ENCODE measurements around a stretch of chr3.

DNA sequence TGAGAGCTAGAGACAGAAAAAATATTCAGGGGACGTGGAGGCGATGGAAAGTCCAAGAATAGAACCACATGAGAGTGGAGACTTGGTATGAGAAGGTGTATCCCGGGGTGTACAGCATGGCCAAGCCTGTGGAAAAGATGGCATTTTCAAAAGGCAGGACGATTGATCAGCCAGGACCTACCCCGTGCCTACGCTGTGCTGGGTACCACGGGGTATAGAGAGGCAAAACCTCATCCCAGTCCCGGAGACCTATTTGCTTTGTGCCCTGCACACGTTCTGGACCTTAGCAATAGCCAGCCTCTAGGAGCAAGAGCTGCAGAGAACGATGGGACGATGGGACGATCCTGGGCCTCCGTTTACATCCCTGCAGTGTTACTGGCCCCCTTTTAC is 548 bp upstream of the RBSN start:
- PRO-cap, 2 experiments: no peak in any of the 2 experiments

DNA sequence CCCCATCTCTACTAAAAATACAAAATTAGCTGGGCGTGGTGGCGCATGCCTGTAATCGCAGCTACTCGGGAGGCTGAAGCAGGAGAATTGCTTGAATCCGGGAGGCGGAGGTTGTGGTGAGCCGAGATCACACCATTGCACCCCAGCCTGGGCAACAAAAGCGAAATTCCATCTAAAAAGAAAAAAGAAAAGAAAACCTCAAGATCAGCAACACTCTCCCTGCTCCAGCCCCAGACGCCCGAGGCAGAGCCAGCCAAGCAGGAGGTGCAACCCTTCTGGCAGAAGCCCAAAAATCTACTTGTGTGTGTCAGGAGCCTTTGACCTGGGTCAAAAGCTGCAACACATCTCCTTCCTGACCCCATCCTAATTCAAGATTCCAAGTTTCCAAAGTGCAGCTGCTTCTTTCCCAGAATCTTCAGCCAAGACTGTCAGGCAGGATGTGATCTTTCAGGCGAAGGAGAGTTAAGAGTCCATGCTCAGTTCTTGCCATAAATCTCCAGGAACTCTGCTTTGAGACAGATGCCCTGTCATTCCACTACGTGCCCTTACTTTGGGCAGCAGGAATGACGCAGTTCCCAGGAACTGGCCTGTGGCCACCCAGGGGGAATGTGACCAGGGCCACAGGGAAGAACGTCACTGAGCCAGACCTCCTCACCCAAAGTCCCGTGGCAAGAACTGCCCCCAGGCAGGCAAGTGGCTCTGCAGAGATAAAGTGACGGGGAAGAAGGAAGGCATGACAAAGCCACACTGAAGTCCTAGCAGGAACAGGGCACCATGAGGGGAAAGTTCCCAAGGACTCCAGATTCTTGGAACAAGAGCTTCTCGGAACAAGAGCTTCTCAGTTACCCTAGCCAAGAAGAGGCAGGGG is 39.5 kb downstream of the SH3BP5 start:
- PRO-cap, 2 experiments: no peak in any of the 2 experiments

GRCh38 chr3:15297601-15298132 is 34.7 kb downstream of the SH3BP5 start:
- PRO-cap, 2 experiments: no peak in any of the 2 experiments

DNA sequence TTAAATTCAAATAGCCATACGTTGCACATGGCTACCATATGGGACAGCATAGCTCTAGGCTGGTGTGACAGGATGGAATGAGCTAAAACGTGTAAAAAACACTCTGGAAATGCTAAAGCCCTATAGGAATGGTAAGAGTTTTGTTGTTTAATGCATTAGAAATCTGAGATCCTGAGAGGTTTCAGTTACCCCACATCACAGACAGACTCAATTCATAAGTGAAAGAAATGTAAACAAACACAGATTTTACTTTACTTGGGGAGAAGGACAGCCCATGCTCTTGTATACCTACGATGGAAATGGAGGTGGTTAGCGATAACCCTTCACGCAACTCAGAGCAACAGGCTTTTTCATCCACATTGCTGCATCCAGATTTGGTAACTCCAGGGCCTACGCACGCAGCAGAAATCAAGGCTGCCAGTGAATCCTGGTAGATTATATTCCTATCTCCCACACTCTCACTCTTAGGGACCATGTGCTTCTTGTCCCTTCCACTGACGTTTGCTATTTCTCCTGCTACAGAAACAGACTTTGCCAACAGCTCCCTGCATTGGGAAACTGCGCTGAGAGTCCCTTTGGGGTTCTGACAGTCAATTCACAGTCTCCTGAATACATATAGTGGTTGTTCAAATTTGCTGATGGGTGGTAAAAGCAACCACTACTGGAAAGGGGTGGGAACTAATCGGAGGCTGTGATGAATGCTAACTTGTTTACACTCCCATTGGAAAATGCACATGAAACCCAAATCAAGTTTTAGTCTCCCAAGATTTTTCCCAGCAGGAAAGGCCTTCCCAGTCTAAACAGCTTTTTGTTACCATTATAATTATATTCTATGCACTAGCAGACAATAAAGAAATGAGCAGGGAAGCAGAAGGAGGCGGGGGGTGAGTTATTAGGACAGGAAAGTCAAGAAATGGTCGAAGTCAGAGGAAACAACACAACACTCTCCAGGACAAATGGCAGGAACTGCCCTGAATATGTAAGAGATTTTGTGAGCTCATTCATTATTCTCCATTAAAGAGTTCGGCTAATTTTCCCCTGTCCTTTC is 2.9 kb downstream of the SH3BP5 start:
- PRO-cap, 2 experiments: no peak in any of the 2 experiments

GRCh38 chr3:15361266-15362395 is 29.2 kb upstream of the SH3BP5 start:
- PRO-cap, 2 experiments: no peak in any of the 2 experiments

GRCh38 chr3:15768571-15769516 is 28.9 kb downstream of the ANKRD28 start:
- PRO-cap, 2 experiments: no peak in any of the 2 experiments

GRCh38 chr3:15794217-15794590 is 3.6 kb downstream of the ANKRD28 start:
- PRO-cap, 2 experiments: no peak in any of the 2 experiments

DNA sequence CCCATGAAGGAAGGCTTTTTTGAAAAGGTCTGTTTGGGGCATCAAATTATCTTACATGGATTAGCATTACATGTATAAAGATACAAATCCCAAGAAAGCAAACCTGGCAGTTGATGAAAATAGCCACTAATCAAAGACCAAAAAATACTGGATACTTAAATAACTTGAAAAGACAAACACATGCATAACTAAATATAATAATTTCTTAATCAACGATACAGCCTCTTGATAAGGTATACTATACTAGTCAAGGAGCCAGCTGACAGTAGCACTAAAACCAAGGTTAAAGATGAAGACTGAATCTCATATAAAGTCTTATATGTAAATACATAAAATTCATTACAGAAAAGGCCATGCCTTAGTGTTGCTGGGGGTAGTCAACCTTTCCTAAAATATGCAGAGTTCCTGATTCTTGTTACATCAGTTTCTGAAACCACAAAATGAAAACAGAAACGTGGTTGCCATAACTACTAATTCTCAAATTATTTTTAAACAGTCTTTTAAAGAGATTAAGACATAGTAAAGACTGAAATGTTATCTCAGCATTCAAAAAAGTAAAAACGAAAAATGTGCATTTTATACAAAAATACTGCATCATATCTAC is 2.0 kb downstream of the ANKRD28 start:
- PRO-cap, 2 experiments: no peak in any of the 2 experiments

GRCh38 chr3:15982853-15983266 is 185.1 kb upstream of the ANKRD28 start:
- PRO-cap, 2 experiments: no peak in any of the 2 experiments

DNA sequence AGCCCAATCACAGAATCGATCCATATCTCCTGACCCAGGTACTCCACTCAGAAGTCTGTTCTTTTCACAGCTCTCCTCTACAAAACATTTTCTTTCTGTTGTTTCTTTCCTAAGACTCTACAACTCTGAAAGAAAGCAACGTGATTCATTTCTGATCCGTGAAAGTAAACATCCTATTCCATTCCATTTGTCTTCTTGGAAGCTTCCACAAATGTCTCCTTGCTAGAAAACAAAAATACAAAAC is 37.8 kb upstream of the GALNT15 start:
- PRO-cap, 2 experiments: no peak in any of the 2 experiments

DNA sequence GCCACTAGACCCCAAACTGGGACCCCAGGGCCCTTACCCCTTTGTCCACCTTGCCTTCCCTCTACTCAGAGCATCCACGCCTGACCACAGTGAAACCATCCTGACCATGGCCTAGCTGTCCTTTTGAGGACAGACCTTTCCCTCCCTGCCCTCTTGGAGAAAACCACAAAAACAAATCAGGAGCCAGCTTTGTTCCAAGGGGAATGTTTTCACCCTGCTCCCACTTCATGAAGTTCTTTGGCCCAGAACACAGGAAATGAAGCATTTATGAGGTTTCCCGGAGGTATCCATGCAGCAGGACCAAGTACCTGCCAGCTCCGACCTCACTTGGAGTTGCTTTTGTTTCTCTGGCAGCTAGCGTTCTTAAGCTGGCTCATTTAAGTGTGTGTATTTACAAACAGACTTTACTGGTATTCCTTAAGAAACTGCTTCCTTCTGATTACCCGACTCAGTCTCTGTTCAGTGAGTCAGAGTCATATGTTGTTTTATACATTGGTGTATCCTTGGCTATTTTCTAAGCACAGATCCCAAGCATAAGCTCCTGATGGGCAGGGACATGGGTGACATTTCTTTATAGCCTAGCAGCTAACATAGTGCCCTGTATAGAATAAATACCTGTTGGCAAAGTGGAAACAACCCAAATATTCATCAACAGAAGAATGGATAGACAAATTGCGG is 34.0 kb upstream of the GALNT15 start:
- PRO-cap, 2 experiments: no peak in any of the 2 experiments

DNA sequence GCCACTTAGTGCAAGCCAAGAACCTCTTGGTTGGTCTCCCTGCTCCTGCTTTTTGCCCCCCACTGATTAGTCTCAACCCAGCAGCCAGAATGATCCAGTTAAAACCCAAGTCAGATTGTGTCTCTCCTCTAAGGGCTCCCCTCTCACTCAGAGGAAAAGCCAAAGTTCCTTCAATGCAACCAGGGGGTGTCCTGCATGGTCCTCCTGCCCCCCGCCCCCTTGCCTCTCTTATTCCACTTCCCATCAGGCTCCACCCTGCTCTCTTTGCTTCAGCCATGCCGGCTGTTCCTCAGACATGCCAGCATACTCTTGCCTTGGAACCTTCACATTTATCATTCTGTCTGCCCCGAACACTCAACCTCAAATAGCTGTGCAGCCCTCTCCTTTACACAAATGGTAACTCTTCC is 948 bp upstream of the GALNT15 start:
- PRO-cap, 2 experiments: no peak in any of the 2 experiments

- PRO-cap, 2 experiments: no peak in any of the 2 experiments
These were observed 1.0 kb downstream of the GALNT15 start for GRCh38 chr3:16175561-16175875.

- PRO-cap, 2 experiments: no peak in any of the 2 experiments
These were observed 36.4 kb downstream of the OXNAD1 start for GRCh38 chr3:16301433-16301855.

GRCh38 chr3:16332876-16333273 is 67.9 kb downstream of the OXNAD1 start:
- PRO-cap, 2 experiments: no peak in any of the 2 experiments

GRCh38 chr3:16472261-16473012 is 41.1 kb downstream of the RFTN1 start:
- PRO-cap, 2 experiments: no peak in any of the 2 experiments

GRCh38 chr3:16801169-16801587 is 83.6 kb upstream of the PLCL2 start:
- PRO-cap, 2 experiments: no peak in any of the 2 experiments

DNA sequence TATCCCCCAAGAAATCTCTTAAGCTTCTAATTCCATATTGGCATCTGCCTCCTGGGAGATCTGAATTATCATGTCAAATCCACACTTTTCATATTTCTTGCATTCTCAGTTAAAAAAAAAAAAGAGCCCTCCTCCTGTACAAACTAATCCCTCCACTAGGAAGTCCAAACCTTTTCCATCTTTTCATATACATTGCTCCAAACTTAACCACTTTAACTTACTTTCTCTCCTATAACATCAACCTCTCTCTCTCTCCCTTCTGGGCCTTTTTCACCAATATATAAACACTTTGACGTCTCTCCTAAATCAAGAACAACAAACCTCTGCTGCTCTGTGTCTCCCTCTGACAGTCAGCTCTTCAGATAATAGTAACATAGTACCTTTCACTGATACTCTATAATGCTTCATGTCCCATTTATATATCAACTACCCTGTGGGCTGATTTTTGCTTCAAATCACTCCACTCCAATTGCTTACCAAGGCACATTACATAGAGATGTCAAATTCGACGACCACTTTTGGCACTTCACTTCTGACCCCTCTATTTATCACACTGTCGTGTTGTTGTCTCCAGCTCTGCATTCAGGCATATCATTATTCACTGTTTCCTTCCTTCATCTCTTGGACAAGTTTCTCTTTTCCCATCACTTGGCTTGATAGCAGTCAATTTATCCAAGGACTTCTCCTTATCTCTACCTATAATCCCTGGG is 170.1 kb downstream of the TBC1D5 start:
- PRO-cap, 2 experiments: no peak in any of the 2 experiments

GRCh38 chr3:18440499-18440900 is 15.4 kb upstream of the SATB1 start:
- PRO-cap, 2 experiments: no peak in any of the 2 experiments

DNA sequence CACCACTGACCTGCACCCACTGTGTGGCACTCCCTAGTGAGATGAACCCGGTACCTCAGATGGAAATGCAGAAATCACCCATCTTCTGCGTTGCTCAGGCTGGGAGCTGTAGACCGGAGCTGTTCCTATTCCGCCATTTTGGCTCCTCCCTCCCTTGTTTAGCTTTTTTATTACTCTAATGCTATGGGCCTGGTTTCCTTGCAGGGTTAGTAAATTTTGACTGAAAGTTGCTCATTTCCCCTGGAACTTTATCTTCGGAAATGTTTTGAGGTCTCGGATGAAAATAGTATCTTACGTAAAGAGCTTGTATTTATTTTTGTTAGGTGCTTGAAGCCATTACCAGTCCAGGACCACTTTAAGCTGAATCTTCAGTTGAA is 269.0 kb upstream of the SATB1 start:
- PRO-cap, 2 experiments: peak in 1 of 2 experiments; most common minus-strand start position 140 of the sequence (in 1)